ENCODE measurements around the gene B3GNT9.

DNA sequence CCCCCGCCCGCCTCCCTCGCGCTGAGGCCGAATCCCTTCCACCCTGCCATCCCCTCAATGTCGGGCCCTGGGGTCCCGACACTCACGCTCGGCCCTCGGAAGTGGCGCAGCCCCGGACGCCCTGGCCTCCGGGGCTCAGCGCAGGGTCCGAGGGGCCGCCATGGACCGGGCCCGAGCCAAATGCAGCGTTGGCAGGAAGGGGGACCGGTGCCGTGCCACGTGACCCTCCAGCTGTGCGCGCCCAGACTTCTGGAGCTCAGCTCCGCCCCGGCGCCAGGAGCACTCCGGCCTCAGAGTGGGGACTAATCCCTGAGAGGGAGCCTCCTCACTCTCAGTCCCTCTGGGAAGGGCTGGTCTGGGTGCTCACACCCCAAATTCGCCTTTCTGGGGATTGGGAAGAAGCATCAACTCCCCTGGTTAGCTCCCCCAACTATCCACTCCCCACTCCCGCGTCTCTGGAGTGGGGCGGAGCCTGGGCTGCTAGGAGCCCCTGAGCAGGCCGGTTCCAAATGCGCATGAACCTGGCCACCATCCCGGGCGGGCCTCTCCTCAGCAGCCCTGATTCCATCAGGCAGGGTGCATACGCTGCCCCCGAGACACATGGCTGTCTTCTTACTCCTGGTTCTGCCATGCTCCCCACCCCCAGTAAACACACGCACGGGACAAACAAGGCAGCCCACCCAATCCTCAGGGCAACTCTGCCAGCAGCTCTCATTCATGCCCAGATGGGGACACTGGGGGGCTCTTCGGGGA lies at the start of gene B3GNT9:
Gene B3GNT9 (minus strand): TSS at position 220 of the 753 bp plus-strand sequence.
- RAMPAGE, long total RNA = no peak
- RRBS = 2% methylated on average over 12 of the region's 42 CpGs

GRCh38 chr16:67162844-67163484 lies 1.6 kb upstream of the HSF4 start:
- RAMPAGE, long total RNA = no peak
- RRBS = 4% methylated on average over 6 of the region's 71 CpGs

- RAMPAGE, long total RNA = no peak
- RRBS = 2% methylated on average over 10 of the region's 88 CpGs
Observed at GRCh38 chr16:67163485-67164353, 826 bp upstream of the HSF4 start.

DNA sequence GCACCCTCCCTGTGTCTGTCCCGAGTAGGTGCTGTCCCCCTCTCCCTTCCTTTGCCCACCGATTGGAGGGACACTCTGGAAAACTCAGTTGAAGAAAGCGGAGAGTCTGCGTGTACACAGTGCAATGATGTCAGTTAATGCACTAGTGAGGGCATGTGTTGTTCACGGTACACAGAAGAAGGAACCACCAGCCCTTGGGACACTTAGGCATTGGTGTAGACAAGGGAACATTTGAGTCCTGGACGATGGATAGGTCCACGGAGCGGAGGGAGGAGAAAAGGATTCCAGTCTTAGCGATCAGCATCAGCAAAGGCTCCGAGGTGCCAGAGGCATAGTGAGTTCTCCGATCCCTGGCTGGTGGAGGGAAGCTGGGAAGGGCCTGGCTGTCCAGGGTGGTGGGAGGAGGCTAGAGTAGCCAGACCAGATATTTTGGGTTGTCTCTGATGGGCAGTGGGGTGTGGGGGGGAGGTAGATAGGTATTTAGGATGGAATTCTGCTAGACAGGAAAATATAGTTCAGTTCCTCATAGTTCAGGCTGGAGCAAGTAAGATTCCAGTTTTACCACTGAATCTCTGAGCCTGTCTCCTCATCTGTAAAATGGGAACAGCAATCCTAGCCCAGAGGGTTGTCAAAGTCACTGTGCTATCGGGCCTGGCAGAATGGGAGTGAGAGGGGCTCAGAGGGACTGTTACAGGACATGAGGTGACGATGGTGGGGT lies 6.7 kb downstream of the HSF4 start:
- RAMPAGE, long total RNA = no peak
- RRBS = no CpG with 5 or more reads among the region's 13 CpGs

DNA sequence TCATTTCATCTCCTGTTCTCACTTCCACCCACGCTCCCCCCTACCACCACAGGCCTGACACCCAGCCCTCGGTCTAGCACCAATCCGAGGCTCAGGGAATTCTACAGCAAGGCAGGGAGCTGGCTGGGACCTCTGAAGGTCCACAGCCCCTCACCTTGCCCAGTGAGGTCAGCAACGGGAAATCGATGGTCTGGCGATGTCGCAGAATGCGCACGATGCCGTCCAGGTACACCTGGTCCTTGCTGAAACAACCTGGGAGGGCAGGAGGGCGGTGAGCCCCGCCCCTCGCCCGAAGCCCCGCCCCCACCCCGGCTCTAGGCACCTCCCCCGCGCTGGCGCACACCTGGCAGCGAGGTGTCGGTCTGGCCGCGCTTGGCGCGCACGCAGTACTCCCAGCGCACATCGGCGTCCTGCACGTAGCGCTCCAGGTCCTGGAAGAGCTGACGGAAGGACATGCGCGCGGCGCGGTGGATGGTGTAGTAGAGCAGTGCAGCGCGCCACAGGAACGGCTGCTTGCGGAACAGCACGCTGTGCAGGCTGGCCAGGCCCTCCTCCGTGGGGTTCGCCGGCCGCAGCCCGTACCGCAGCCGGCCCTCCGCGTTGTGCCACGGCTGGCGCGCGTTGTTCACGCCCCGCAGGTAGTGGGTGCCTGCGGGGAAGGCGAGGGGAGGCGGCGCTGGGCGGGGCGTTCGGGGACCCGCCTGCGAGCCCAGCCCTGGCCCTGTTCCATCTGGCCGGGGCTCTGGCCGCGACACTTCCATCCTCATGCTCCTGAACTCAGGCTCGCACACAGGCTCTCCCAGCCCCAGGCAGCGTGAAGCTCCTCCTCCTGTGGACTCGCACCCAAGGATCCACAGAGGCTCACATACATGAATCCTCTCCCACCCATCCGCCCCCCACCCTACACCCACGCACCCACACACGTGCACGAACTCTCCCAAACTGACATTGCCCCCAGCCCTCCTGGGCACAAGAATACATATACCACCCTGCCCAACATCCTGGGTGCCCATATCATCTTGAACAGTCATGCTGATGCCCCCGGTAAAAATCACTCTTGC lies 5.6 kb downstream of the MATCAP1 start:
- RAMPAGE, long total RNA = no peak
- RRBS = no CpG with 5 or more reads among the region's 77 CpGs

DNA sequence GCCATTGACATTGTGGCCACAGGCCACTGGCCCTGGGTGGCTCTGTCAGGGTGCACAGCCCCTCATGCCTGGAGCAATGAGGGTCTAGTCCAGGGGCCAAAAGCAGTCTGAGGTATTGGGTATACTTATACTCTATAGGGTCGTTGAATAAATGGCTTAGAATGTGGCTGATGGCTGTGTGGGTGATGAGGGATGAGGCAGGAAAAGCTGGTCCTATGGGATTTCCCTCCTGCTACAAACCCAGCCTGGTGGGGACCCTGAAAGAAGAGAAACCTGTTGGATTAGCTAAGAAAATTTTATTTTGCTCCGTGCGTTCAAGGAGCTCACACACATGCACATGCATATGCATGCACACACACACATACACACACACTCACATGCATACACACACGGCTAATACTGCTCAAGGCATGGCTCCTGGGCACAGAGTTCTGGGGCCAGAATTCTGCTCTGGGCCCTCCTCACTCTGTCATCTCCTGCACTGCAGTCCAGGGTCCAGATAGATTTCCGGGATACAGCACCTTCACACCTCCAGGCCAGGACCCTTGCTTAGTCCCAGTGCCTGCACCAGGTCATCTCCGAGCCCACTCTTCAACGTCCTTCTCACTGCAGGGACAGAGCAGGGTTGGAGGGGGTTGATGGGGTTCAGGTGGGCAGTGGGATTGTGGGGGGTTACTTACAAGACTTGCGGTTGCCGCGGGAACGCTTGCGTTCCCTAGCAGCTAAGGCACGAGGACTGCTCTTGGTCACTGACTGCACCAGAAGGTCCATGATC lies 2.4 kb downstream of the TMEM208 start:
- RAMPAGE, long total RNA = no peak
- RRBS = no CpG with 5 or more reads among the region's 13 CpGs

DNA sequence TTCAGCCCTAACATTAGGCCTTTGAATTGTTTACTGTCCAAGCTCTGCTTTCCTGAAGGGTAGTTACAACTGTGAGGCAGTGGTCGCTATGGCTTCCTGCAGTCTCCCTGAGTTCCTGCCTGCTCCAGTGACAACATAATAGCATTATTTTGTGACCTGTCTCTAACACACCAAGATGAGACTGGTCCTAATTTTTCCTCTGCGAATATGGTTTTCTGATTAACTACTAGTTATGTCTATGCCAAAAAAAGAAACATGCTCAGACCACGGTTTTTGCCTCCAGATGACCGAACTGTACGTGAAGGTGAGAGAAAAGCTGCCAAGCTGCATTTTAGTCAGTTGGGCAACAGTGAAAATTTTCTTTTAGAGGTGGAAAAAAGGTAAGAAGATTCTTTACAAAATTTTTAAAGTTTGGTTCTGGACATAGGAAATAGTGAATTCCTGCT lies 20.6 kb downstream of the LRRC36 start:
- RAMPAGE, long total RNA = no peak
- RRBS = no CpG with 5 or more reads among the region's 5 CpGs

GRCh38 chr16:67502253-67502933 lies 19.0 kb upstream of the AGRP start:
- RAMPAGE, long total RNA = no peak
- RRBS = no CpG with 5 or more reads among the region's 12 CpGs

GRCh38 chr16:67504241-67504898 lies 21.0 kb upstream of the AGRP start:
- RAMPAGE, long total RNA = no peak
- RRBS = no CpG with 5 or more reads among the region's 5 CpGs

DNA sequence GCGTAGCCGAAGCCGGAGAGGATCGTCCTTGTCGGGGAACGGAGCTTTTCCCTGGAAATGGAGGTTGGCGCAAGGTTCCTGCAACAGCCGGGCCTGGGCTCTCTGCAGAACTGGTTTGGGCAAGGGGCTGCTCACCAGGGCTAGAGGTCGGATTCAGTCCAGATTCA lies 701 bp downstream of the RIPOR1 start:
- RAMPAGE, long total RNA = no peak
- RRBS = 1% methylated on average over 6 of the region's 9 CpGs

GRCh38 chr16:67544575-67545299 lies 16.1 kb downstream of the RIPOR1 start:
- RAMPAGE, long total RNA = no peak
- RRBS = no CpG with 5 or more reads among the region's 20 CpGs

- RAMPAGE, long total RNA = no peak
- RRBS = no CpG with 5 or more reads among the region's 2 CpGs
Observed at GRCh38 chr16:67594635-67595251, 32.4 kb downstream of the CTCF start.

DNA sequence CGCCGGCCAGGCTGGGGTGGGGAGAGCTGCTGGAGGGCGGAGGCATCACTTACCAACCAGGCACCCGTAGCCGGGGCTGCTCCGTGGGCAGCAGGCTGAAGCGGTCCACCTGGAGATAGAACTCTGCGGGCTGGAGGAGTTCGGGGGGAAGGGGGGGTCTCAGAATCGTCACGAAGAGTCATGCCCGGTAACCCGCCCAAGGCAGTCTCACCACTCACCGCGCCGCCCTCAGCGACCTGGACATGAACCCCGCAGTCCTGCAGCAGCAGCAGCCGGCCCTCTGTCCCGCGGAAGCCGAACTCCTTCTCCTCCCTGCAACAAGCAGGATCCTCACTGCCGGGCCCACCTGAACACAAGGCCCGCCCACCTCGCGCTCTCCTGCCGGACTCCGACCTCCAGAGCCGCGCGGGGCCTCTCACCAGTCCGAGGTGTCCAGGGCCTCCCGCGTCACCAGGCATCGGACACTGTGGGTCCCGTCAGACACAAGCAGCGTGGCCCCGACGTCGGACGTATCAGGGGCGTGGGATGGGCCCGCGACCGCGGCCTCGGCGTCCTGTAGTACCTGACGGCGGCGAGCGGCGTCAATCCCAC lies 481 bp downstream of the ACD start:
- RAMPAGE, long total RNA = no peak
- RRBS = 3% methylated on average over 17 of the region's 53 CpGs

- RAMPAGE, long total RNA = no peak
- RRBS = no CpG with 5 or more reads among the region's 7 CpGs
Observed at GRCh38 chr16:67677398-67678328, 11.0 kb downstream of the C16orf86 start.

DNA sequence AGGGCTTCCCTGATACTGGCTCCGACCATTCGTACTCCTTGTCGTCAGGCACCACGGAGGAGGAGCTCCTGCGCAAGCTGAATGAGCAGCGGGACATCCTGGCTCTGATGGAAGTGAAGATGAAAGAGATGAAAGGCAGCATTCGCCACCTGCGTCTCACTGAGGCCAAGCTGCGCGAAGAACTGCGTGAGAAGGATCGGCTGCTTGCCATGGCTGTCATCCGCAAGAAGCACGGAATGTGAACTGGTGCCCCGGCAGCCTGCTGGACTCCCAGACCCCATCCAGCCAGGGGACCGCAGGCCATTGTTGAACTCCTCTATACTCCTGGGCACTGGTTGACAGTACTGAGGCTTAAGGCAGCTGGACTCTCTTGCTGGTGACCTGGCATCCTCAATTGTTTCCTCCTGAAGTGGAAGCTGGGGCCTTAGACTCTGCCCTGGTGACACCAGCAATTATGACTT lies 1.2 kb downstream of the THAP11 start:
- RAMPAGE, long total RNA = no peak
- RRBS = no CpG with 5 or more reads among the region's 16 CpGs

- RAMPAGE, long total RNA = no peak
- RRBS = no CpG with 5 or more reads among the region's 12 CpGs
Observed at GRCh38 chr16:67862806-67863719, 9.8 kb upstream of the EDC4 start.

GRCh38 chr16:67881472-67882291 lies 3.0 kb upstream of the NRN1L start:
- RAMPAGE, long total RNA = no peak
- RRBS = no CpG with 5 or more reads among the region's 24 CpGs

- RAMPAGE, long total RNA = no peak
- RRBS = no CpG with 5 or more reads among the region's 12 CpGs
Observed at GRCh38 chr16:67908480-67909000, 15.5 kb downstream of the PSKH1 start.

DNA sequence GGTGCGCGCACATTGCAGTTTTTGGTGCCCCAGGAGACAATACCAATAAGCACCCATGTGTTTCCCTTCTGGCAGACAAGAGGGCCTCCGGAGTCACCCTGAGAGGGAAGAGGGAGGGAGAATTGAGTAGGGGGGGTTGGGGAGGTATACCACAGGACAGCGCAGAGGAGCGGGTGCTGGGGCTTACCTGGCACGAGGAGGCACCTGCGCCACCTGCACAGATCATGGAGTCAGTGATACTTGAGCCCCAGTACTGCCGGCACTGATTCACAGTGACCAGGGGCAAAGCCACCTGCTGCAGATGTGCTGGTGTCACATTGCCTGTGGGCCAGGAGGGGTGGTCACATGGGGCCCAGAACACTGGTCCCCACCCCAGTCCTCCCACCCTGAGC lies 1.7 kb downstream of the CTRL start:
- RAMPAGE, long total RNA = no peak
- RRBS = no CpG with 5 or more reads among the region's 8 CpGs

- RAMPAGE, long total RNA = start-site peak on the minus strand at chr16:67935583-67935795, 26 and 65 reads in 2 replicates
- RRBS = 2% methylated on average over 14 of the region's 78 CpGs
Observed at GRCh38 chr16:67935080-67936235, 1.2 kb downstream of the PSMB10 start.

All from epithelial cell of alveolus of lung (primary cell).